ENCODE measurements around a stretch of chr1.

GRCh38 chr1:226233242-226233635 is 9.8 kb downstream of the MIXL1 start:
- PRO-cap: no peak

DNA sequence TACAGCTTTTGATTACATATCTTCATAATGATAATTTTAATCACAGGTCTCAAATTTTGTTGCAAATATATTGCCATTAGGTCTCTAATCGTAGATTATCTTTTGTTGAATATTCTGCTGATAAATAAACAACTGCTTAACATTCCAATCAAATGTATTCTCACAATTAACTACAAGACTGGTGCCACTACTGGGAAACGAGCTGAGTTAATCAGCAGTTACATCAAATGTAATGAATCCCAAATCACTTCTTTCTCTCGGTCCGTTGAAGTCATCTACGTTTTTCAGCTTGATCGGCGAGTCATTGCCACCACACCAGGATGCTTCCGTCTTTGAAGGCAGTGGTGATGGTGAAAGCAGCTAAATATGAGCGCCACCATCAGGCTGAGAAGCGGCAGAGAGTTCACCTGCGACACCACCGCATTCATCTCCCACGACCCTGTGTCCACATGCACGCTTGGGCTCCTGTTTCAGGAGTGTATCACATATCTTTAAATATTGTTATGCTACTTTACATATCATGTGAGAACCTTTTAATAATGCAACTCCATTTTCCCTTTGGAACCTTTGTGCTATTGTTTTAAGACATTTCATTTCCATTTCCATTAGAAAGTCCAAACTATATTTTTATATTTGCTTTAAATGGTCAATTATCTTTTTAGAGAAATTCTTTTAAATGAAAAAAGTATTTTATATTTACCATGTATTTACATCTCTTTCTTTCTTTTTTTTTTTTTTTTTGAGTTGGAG is 24.4 kb upstream of the LIN9 start:
- PRO-cap: no peak

- PRO-cap: no peak
Observed at GRCh38 chr1:226353411-226354027, 44.6 kb upstream of the LIN9 start.

- PRO-cap: no peak
Observed at GRCh38 chr1:226649675-226650832, 89.0 kb downstream of the ITPKB start.

GRCh38 chr1:226682740-226683352 is 56.2 kb downstream of the ITPKB start:
- PRO-cap: no peak

GRCh38 chr1:226685123-226685885 is 53.8 kb downstream of the ITPKB start:
- PRO-cap: no peak

DNA sequence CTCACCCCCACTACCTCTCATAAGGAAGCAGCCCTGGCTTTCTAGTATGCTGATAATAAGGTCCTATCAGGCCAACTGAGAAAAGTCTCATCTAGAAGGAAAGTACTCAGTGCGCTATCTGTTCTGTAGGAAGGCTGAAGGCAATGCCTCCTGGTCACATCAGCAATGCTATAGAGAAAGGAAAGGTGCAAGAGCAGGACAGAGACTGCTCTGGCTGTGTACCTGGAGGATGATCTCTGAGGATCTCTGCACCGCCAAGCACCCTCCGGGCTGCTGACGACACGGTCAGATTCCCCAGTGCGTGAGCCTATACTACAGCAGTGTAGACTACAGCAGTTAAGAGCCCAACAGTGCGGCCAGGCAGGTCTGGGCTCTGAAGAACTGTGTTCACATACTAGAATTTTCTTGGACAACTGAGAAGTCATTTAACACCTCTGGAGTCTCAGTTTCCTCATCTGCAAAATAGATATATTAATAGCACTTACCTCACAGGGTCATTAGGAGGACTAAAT is 40.0 kb downstream of the ITPKB start:
- PRO-cap: no peak

DNA sequence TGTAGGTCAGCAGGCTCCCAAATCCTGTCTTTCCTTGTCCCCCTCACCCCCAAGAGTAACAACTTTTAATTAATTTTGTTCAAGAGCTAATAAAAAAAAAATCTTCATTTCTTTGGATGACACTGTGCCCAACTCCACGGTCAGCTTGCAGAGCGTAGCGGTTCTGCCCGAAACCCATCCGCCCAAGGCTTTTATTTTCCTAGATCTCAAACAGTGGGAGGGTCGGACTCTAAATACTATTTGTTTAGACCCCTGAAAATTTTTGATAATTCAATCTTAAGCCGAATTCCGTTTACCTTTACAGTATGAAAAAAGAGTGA is 35.3 kb downstream of the ITPKB start:
- PRO-cap: bidirectional peak, plus-strand start at position 113 of the sequence, minus-strand start at position 54 of the sequence

GRCh38 chr1:226731345-226731937 is 7.6 kb downstream of the ITPKB start:
- PRO-cap: no peak

- PRO-cap: no peak
Observed at GRCh38 chr1:226814649-226814998, 55.8 kb upstream of the PSEN2 start.

DNA sequence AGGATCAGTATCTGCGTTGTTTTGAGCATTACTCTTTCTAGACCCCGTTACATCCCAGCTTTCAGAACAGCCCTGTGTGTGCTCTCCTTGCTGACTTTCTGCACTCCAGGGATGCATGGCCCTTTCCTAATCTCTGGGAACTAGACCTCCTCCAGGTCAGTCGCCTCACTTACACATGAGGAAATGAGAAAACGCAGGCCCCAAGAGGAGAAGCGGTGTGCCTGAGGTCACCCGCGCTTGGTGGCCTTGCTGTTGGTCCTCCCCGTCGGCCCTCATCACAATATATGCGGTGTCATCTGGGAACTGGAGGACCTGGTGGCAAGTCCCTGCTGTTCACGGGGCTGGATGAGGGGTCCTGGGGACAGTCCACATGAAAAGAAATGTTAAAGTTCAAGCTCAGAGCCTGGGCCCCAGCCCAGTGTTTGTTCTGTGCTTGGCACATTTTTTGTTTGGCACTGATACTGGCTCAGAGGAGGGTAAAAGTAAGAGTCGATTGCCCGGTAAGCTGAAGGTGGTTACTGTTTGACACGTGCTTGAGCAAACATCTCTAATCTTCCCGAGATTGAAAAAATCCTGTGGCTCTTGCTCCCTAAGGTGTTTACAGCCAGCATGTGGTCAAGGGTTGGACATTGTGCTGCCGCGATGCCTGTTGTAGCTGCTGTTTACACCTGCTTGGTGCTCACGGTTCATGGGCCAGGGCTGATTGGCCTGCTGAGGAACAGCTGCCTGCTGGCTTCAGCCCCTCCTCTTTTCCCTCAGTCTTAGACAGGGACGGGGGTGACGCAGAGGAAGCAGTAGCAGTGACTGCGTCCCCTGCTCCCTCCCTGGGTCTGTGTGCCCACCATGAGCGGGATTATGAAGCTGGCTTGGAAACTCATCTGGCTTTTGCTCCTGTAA is 5.2 kb downstream of the COQ8A start:
- PRO-cap: no peak

GRCh38 chr1:226954610-226954992 is 14.5 kb downstream of the COQ8A start:
- PRO-cap: no peak

DNA sequence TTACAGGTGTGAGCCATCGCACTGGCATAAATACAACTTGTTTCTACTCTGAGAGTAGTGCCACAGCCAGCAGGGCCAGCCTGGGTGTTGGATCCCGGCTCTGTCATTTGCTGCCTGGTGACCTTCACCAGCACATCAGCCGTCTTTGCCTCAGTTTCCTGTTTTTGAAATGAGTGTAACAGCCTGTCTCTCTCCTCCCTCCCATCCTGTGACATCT is 23.7 kb downstream of the COQ8A start:
- PRO-cap: no peak

DNA sequence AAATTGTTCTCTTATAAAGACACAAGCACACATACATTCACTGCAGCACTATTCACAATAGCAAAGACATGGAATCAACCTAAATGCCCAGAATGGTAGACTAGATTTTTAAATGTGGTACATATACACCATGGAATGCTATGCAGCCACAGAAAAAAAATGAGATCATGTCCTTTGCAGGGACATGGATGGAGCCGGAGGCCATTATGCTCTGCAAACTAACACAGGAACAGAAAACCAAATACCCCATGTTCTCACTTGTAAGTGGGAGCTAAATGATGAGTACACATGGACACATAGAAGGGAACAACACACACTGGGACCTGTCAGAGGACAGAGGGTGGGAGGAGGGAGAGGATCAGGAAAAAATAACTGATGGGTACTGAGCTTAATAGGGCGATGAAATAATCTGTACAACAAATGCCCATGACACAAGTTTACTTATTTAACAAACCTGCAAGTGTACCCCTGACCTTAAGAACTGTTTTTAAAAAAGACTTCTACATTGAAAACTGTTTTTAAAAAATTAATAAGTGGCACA is 75.4 kb downstream of the CDC42BPA start:
- PRO-cap: no peak

- PRO-cap: no peak
Observed at GRCh38 chr1:227285498-227286253, 32.6 kb downstream of the CDC42BPA start.

GRCh38 chr1:227319098-227319753 is 934 bp upstream of the CDC42BPA start:
- PRO-cap: unidirectional peak, minus-strand start at chr1:227319263

DNA sequence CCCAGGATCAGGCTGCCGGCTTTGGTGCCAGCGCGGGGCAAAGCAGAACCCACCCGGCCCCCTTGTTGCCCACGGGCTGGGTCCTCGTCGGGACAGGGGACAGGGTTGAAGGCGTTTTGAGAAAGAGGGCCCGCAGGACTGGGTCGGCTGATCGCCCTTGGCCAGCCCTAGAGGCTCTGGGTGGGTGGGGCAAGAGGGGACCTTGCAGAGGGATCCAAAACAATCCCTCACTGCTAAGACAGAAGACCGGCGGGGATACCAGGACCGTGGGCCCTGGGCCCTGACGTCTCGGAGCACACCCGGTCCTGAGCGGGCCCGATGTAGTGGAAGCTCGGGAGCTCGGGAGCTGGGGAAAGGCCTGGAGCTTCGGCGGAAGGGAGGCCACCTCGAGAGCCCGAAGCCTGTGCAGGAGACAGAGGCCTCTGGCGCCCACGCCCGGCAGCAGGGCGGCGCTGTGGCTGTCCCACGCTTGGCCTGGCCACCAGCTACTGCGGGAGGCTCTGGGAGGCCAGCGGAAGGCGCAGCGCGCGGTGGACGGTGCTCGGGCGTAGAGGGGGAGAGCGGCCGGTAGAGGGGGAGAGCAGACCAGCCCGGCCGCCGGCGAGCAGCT is 2.8 kb upstream of the ZNF678 start:
- PRO-cap: unidirectional peak, plus-strand start at position 337 of the sequence

DNA sequence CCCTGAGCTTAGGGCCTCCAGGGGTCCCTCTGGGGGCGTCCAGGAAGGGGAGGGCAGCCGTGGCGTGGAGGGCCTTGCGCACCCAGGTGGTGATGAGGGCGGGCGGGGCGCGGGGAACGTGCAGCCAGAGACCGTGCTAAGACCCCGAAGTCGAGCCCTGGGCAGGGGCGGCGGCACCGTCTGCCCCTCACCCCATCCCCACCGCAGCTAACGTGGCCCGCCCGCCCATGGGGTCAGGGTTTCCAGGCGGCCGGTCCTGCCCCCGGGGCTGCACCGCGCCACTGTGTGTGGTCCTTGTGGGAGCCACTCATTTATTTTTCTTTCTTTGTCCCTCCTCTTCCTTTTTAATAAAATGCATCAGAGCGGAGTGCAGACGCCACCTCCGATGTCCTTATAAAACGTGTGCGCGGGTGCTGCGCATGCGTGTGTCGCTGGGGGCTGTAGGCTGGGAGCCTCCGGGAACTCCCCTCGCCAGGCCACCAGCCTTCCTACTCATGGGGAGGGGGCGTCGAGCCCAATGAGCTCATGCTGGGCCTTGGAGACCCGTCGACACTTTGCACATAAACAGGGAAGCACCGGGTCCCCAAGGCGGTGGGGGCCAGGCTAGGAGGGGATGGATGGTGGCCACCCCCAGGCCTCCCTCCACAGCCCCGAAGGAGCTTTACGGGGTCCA is 60.0 kb downstream of the WNT9A start:
- PRO-cap: bidirectional peak, plus-strand start at position 420 of the sequence, minus-strand start at position 209 of the sequence

GRCh38 chr1:227945404-227946120 is 2.2 kb downstream of the WNT9A start:
- PRO-cap: no peak

GRCh38 chr1:228013188-228013683 is 6.4 kb downstream of the WNT3A start:
- PRO-cap: no peak

Measured in left lung (tissue), 1 donor.